PC-3 (cell line): ENCODE results near the genes ITK and C5orf52.

GRCh38 chr5:157160003-157160368 lies 6.1 kb downstream of the GARIN3 start:
- RAMPAGE, long total RNA: no peak

GRCh38 chr5:157180504-157181391 lies at the start of gene ITK:
ITK (plus strand) TSS chr5:157180840.
- RAMPAGE, long total RNA: no peak

- RAMPAGE, long total RNA: no peak
Measured at GRCh38 chr5:157446905-157447461, 13.0 kb upstream of the NIPAL4 start.

DNA sequence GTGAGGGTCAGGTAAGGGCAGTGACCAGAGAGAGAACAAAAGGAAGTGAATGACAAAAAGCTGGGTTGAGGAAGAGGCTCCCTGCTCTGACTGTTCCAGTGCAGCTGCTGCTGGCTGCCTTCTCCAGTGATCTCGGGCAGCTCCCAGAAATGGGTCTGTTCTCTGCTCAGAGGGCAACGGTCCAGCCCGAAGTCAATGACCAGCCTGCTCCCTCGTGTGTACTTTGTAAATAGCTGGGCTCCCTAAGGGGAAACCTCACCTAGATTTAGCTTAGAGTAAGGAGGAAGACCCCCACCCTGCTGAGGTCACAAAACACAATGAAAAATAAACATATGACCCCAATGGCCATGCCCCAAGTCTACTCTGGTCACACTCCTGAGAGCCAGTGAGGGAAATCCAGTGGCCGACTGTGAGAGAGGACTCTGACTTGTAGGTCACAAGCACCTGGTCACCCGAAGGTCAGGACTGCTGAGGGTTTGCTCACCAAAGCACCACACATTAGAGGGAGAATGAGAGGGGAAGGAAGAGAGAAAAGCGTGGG lies 19.7 kb downstream of the NIPAL4 start:
- RAMPAGE, long total RNA: no peak

GRCh38 chr5:157521209-157521862 lies 54.2 kb downstream of the ADAM19 start:
- RAMPAGE, long total RNA: no peak

DNA sequence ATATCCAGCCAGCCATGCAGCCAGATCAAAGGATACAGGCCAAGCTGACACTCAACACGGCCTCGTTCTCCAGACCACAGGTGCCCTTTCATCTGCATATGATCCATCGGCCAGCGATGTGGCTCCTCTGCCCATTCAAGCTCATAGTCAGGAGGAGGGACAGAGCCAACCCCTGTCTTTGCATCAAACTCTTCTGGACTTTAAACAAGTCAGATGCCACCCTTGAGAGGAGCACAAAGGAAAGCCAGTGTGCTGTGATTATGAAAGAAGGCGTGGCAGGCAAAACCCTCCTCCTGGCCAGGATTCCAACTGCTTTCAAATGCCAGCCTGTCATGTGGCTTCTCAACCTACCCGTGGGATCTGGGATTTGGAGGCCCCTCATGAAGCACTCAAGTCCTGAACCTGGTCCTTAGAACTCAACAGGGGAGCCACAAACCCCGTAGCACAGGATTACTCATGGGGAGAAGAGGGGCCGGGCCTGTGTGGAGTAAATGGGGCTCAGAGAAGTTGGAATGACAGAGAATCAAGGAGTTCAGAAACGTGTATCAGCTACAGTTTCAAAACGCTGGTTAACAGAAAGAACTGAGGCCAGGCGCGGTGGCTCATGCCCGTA lies 42.4 kb downstream of the ADAM19 start:
- RAMPAGE, long total RNA: no peak

DNA sequence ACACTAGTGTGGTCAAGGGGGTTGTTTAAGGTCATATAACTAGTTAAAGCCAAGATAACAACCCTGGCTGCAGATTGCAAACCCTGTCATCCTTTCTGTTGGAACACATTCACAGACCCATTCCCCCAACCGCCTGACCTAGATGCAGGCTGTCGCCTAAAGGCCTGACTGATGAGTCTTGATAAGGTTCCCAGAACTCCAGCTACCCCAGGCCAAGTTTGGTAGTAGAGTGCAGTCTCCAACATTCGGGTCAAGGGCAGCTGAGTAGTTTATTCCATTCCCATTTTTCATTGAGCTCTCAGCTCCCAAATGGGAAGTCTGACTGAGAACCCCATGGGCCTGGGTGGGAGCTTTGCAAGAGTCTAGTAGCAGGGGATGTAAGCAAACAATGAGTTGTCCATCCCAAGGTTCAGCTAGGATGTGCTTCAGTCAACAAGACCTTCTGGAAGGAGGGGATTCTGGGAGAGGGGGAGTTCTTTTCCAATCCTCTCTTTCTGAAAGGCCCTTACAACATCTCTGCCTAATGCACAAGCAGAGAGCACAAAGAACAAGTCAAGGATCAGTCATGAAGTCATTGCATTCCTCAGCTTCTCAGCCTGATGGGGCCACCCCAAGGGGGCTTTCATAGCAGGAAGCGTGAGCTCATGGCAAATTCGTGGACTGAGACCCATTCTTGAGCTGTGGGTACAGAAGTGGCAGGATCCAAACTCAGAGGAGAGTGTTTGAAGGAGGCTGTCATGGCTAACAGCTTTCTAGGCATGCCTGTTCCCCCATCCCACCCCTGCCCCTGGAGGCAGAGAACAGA lies 40.2 kb downstream of the ADAM19 start:
- RAMPAGE, long total RNA: no peak

DNA sequence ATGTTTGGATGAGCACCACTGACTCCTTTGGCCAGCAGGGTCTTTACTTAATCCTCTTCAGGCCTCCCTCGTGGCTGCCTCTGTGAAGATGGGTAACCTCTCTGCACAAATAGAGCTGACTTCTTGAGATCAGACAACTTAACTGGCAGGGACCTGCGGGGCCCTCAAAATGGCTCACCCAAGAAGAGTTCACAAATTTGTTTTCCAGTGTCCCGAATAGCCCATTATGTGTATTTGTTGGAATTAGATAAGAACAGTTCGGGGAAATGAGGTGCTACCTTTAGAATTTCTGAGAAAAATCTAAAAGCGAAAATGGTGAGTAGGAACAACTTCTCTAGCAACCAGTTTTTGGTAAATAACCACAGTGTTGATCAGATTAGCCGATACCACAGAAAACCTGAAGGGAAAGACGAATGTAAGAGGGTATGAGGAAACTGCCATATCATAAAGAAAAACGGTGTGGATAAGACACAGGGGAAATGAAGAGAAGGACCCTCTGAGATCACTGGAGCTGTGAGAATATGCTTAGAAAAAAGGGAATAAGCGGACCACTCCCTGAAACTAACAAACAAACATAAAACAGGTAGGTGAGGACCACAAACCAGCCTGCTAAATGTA lies 31.0 kb downstream of the ADAM19 start:
- RAMPAGE, long total RNA: no peak

GRCh38 chr5:157670867-157671929 lies at the start of gene C5orf52:
C5orf52 (plus strand) TSS chr5:157671533.
- RAMPAGE, long total RNA: no peak

GRCh38 chr5:157786366-157787188 lies 43.1 kb downstream of the LSM11 start:
- RAMPAGE, long total RNA: no peak

DNA sequence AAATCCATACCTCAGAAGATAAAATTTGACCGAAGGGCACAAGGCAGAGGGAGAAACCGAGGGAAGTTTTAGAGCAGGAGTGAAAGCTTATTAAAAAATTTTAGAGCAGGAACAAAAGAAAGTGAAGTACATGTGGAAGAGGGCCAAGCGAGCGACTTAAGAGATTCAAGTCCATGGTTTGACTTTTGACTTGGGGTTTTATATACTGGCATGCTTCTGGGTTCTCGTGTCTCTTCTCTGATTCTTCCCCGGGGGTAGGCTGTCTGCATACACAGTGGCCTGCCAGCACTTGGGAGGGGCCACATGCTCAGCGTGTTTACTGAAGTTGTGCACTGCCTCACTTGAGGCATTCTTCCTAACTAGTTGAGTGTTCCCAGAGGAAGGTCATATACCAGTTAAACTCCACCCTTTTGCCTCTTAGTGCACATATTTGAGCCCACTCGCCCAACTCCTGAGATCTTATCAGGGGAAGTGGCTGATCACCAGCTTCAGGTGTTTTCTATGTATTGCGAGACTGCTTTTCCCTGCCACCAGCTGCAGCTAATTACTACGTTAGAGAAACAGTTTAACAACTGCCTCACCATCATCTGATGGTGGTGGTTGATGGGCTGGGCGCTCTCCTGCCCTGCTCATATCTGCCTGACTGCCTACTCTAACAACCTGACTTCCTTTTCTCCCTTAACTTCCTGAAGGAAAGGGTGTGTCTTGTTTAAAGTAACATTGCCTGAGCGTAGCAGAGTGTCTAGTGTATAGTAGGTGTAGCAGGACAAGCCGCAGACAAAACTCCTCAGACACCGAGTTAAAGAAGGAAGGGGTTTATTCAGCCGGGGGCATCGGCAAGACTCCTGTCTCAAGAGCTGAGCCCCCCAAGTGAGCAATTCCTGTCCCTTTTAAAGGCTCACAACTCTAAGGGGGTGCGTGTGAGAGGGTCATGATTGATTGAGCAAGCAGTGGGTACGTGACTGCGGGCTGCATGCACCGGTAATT lies 60.0 kb upstream of the CLINT1 start:
- RAMPAGE, long total RNA: no peak

DNA sequence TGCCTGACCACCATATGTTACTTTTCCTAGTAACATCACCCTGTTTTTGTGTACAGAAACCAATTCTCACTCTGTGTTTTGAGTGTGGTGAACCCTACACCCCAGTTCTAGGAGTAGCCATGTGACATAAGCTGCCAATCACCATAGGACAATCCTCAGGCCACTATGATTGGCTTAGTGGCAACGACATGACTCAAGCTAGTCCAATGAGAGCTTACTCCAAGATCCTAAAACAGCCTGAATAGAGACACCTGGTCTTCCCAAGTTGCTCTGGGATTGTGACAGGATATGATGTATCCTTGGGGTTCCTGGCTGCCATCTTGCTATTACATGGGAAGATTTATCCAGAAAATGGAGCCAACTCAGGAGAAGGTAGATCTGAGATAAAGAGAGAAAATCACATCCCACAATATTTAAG lies 572.9 kb upstream of the CLINT1 start:
- RAMPAGE, long total RNA: no peak

GRCh38 chr5:158818993-158819456 lies 280.7 kb downstream of the EBF1 start:
- RAMPAGE, long total RNA: no peak

DNA sequence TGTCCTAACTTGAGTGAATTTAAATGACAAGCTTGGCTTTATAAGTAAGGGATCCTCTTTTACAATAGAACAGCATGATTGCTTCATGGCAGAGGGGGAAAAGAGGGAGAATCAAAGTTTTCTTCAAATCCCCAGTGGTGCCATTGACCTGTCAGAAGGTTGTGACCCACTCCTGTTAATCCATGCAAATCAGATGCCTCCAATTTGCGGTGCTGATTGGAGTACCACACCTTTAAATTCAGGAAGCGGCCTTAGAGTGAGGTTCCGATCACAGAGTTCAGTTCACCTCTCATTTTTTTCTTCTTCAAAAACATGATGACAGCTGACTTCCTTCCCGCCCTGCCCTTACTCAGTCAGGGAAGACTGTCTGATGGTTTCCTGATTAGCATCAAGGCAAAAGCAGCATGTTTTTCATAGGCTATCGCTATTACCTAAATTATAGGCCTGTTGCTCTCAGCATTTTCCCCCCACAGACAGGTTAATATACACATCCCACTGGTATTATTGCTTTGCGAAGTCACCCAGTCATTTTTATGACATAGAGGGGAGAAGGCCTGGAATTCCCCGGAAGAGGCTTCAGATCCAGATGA lies 141.5 kb downstream of the EBF1 start:
- RAMPAGE, long total RNA: no peak

GRCh38 chr5:158997566-158997759 lies 102.3 kb downstream of the EBF1 start:
- RAMPAGE, long total RNA: no peak

DNA sequence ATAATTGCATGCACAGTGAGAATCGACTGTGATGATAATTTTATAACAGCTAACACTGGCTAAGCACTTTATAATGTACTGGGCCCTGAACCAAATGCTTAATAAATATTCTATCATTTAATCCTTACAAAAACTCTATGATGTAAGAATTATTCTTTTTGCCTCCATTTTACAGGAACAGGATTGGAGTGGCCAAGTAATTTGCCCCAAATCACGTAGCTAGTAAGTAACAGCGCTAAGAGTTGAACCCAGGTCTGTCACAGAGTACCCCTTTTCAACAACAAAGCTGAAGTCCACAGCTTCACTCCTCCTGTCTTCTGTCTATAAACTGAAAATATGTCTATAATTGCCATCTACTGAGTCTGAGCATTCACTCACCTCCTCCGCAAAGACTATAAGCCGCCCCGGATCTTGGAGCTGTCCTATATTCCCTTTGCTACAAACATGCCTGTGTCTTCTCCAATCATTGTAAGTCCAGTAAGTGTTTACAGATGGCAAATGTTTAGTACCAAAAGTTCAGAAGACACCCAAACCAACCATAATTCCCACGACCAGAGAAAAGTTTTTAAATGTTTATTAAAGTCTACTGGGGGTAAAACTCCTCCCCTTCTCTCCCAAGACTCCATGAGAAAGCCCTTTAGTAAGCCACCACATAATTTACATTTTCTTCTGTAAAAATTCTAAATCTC lies 81.0 kb downstream of the EBF1 start:
- RAMPAGE, long total RNA: no peak

DNA sequence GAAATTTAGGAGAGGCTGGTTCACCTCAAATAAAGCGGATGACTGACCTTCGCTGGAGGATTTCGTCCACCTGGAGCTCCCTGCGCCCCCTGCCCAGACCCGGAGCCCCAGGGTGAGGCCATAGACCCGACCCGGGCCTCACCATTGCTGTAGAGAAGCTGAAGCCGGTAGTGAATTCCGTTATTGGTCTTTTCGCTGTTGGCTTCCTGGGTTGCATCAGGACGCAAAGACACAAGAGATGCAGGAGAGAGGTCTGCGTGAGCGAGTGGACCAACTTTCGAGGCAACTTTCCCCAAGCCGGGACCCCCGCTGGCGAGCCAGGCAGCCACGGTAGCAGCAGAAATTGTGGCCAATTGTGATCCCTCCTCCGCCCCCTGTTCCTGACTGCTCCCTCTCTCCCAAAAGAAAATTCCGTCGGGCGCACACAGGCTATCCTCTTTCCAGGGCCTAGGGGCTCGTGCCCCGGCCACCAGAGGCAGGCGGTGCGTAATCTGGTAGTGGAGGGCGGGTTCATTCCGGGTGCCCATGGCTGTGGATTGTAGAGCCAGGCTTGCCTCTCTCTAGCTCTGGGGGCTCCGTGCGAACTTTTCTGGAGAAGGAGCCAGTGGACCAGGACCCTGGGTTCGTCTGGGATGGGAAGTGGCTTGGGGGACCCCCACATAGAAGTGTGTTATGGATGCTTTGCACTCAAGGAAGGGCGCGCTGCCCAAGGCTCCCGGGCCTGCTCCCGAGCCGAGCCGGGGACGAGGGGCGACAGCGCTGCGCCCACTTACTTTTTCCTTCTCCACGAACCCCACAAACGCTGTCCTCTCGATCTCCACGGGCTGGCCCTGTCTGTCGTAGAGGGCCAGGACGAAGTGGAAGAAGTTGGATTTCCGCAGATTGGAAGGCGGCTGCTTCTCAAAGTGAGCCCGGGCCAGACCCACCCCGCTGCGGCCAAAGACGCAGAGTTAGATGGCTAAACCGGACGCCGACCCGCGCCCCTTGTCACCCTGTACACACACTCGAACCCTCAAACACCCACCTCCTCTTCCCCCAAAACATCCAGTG lies 3.2 kb downstream of the EBF1 start:
- RAMPAGE, long total RNA: no peak

GRCh38 chr5:159101833-159102124 lies 2.1 kb upstream of the EBF1 start:
- RAMPAGE, long total RNA: no peak

- RAMPAGE, long total RNA: no peak
Measured at GRCh38 chr5:159102248-159102892, 2.7 kb upstream of the EBF1 start.

- RAMPAGE, long total RNA: no peak
Measured at GRCh38 chr5:159262427-159262841, 656 bp upstream of the UBLCP1 start.